Tibial nerve (tissue), 3 donors: ENCODE results near the genes GLT6D1 and INPP5E.

DNA sequence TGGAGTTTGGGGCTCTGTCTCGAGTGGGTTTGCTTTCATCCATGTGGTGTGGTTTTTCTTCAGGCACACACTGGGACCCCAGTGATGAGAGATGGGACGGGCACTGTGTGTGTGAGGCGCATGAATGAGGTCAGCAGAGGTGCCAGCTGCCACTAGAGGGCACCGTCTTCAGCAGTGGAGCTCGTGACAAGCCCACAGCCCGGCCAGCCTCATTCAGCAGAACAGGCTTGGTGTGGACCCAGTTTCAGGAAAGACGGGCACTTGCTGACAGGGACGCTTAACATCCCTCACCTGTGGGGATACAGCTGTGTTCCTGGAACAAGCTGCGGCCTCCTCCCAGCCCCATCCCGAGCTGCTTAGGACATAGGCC is 4.2 kb downstream of the MRPS2 start:
- PRO-cap: no peak
- RAMPAGE, long total RNA, 3 experiments: no peak in any of the 3 experiments

DNA sequence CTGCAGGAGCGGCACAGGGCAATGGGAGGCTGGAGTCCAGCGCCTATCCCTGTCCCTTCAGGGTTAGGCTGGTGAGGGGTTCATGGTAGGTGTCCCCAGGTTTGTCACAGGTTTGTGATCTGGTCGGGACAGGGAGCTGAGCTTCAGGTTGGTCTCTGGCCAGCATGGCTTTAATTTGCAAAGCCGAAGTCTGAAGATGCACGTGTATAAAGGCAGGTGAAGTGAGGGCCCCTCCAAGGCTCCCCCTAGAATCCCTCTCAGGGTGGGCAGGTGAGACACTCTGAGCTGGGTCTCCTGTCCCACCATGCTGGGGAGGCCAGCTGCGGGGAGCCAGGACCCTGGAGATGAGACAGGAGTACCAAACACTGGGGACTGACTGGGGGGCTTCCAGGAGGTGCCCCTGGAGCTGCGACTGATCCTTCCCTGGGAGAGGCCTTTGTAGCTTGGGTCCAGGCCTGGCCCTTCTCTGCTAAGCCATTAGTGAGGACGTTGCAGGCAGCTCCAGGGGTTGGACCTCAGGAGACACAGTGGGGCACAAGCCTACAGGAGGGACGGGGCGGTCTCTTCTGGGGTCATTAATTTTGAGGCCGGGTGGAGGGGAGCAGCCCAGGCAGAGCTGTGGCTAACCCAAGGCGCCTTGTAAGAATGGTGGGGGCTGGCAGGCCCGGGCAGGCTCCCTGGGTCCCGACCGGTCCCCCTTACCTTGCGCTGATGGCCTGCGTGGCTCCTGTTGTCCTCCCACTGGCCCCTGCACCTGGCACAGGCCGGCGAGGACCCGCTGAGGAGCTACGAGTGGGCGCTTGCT is 4.9 kb downstream of the MRPS2 start:
- PRO-cap: no peak
- RAMPAGE, long total RNA, 3 experiments: no peak in any of the 3 experiments

DNA sequence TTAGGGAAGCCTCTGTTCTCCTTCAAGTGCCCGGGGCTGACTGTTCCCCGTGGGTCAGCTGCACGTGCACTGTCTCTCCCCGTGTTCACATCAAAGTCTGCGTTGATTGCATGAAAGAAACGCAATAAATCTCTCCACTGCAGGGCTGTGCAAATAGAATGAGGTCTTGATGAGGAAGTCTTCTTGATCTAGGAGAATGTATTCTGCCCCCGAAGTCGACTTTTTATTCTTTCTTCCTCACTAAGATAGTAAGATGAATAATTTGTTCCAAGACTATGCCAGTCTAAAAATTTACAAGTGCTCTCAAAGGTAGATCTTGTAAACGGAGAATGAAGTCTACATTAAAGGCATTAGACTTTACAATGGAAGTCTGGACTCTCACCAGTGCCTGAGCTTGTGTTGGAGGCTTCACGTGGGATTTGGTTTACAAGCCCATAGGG is at the start of gene GLT6D1:
TSS of gene GLT6D1 (minus strand) at position 198 of the 440 bp plus-strand sequence.
- PRO-cap: no peak
- RAMPAGE, long total RNA, 3 experiments: no peak in any of the 3 experiments

- PRO-cap: no peak
- RAMPAGE, long total RNA, 3 experiments: no peak in any of the 3 experiments
Observed at GRCh38 chr9:135882527-135883130, 24.7 kb downstream of the CAMSAP1 start.

DNA sequence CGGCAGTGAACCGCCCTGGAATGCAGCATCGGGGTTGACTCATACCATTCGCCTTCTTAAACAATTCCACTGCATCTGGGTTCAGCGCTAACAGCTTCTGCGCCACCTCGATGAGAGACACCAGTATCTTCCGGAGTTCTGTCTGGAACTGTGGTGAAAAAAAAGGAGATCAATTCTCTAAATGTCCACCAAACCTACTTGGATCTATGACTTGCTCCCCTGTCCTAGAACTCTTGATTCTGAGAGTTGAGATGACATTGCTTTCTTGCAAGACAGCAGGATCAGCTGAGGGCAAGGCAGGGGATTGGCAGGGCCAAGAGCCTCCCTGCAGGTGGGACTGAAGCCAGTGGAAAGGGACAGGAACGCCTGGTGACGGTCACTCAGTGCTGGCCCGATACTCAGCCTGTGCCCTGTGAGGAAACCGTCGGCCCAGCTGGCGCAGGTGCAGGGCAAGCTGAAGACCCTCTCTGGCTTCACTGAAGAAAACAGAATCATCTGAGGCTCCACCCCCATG is 14.9 kb downstream of the UBAC1 start:
- PRO-cap: no peak
- RAMPAGE, long total RNA, 3 experiments: no peak in any of the 3 experiments

DNA sequence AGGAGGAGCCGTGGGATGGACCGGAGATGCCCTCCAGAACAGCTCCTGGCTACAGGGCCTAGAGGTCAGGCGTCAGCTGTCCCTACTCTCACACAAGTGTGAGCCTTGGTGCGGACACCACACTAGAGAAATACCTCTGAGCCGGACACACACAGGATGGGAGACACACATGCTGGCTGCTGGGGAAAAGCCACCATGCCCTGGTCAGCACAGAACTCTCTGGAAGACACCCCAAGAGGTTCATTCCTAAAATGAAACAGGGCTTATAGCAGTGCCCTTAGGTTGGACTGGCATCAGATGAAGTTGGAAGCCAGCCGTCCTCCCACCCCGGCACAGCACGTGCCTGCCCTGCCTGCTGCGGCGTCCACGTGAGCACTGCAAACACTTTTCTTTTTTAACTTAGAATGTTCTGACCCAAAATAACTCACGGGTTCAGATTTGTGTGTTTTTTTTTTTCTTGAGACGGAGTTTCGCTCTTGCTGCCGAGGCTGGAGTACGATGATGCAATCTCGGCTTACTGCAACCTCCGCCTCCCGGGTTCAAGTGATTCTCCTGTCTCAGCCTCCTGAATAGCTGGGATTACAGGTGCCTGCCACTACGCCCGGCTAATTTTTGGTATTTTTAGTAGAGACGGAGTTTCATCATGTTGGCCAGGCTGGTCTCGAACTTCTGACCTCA is 14.2 kb downstream of the UBAC1 start:
- PRO-cap: no peak
- RAMPAGE, long total RNA, 3 experiments: no peak in any of the 3 experiments

GRCh38 chr9:135950038-135950693 is 11.0 kb downstream of the UBAC1 start:
- PRO-cap: no peak
- RAMPAGE, long total RNA, 3 experiments: no peak in any of the 3 experiments

GRCh38 chr9:136091538-136092014 is 3.5 kb downstream of the NACC2 start:
- PRO-cap: no peak
- RAMPAGE, long total RNA, 3 experiments: no peak in any of the 3 experiments

GRCh38 chr9:136115732-136116037 is 3.0 kb downstream of the TMEM250 start:
- PRO-cap: no peak
- RAMPAGE, long total RNA, 3 experiments: no peak in any of the 3 experiments

DNA sequence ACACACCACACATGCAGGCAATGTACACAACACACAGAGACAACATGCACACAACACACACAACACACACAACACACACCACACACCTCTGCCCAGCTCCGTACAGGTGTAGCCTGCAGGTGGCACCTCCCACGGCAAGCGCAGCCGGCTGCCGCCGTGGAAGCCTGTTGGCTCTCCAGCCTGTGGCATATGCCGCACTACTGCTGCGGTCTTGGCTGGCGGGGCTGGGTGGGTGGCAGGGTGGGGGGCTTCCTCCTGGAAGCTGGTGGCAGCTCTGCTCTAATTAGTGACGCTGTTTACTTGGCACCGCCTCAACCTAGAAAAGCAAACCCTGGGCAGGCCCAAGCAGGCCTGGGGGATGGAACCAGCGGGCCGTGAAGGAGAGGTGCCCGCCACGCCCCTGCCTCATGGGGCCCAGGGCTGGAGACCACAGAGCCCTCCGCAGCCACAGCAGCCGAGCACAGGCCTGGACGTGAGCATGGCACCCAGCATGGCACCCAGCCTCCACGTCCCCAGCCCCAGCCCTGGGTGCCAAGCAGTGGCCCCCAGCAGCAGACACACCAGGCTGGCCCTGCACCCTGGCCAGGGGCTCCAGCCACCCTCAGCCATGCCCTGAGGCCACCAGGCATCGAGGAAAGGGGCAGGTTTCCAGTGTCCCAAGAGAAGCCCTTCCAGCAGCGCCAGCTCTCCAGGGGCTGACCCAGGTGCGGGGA is 5.2 kb upstream of the CCDC187 start:
- PRO-cap: no peak
- RAMPAGE, long total RNA, 3 experiments: no peak in any of the 3 experiments

- PRO-cap: no peak
- RAMPAGE, long total RNA, 3 experiments: start-site peak on the plus strand in 1 of 3 experiments, at chr9:136344255-136344843 at its widest, 5 to 8 reads per replicate
Observed at GRCh38 chr9:136344249-136344924, 17.0 kb downstream of the GPSM1 start.

DNA sequence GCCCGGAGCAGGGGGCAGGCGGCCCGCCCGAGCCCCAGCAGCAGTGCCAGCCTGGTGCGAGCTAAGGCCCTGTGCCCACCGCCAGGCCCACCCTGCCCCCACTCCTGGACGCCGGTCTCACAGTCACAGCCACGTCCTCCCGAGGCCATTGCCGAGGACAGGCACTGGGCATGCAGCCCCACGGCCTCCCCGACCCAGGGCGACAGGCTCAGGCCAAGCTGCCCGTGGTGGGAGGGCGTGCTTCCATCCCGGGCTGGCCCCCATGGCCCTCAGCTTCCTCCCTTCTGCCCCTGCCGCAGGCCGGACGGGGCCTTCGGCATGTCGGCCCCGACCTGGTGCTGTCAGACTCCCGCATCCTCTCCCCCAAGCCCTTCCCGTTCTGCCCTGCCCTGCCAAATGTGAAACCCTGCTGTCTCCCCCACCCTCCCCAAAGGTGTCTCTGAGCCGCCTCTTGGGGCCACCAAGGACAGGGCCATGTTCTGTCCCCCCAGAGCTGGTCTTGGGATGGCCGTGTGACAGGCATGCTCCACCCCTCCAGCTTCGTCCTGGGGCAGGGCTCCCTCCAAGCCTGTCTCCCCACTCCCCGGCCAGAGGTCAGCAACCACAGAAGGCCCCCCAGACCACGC is 5.3 kb downstream of the DNLZ start:
- PRO-cap: no peak
- RAMPAGE, long total RNA, 3 experiments: no peak in any of the 3 experiments

- PRO-cap: no peak
- RAMPAGE, long total RNA, 3 experiments: start-site peak on the minus strand in 1 of 3 experiments, at chr9:136408532-136409141 at its widest, 11 reads per replicate
Observed at GRCh38 chr9:136408716-136409198, 1.7 kb downstream of the ENTR1 start.

GRCh38 chr9:136437353-136438089 is 2.1 kb downstream of the INPP5E start:
- PRO-cap: no peak
- RAMPAGE, long total RNA, 3 experiments: no peak in any of the 3 experiments

DNA sequence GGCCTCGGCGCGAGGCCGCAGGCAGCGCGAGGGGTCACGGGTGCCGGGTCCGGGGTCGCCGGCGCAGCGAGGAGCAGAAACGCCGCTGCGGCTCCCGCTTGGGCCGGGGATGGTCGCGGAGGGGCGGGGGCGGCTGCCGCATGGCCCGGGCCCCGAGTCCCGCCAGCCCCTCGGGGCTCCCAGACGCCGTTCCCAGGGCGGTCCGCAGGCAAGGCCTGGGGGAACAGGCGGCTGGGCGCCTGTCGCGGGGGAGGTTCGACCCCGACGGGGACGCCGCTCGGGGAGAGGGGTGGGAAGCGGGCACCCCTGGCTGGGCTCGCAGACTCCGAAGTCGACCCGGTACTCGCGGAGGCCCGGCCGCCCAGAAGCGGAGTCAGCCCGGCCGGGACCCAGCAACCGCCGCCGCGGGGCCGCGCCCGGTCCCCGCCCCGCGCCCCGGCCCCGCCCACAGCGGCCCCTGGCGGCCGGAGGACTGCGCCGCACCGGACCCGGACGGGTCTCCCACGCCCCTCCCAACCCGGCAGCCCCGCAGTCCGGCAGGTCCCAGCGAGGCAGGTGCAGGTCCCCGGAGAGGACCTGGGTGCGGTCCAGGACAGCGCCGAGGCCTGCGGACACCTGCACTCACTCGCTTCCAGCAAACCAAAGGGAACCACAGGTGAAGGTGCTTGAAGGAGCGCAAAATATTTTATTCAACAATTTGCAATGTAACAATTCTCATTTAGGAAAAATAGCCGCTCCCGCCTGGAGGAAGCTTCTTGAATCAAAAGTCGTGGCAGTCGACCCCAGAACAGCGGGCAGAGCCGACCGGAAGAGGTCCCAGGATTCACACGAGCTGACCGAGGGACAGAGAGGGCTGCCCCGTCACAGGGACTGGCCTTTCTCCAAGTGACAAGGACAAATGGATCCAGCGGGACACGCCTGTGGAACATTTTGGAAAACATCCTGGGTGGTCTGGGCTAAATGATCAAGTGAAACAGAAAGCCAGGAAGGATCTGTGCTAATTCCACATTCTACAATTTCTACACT is at the start of gene INPP5E:
TSS of gene INPP5E (minus strand) at position 406 of the 1,026 bp plus-strand sequence.
- PRO-cap: unidirectional peak, minus-strand start at position 404 of the sequence
- RAMPAGE, long total RNA, 3 experiments: start-site peak on the minus strand in 1 of 3 experiments, centred at position 379 of the sequence, 8 reads per replicate

GRCh38 chr9:136502918-136503599 is 20.2 kb upstream of the SEC16A start:
- PRO-cap: no peak
- RAMPAGE, long total RNA, 3 experiments: no peak in any of the 3 experiments

- PRO-cap: no peak
- RAMPAGE, long total RNA, 3 experiments: no peak in any of the 3 experiments
Observed at GRCh38 chr9:136508996-136509760, 26.3 kb upstream of the SEC16A start.

DNA sequence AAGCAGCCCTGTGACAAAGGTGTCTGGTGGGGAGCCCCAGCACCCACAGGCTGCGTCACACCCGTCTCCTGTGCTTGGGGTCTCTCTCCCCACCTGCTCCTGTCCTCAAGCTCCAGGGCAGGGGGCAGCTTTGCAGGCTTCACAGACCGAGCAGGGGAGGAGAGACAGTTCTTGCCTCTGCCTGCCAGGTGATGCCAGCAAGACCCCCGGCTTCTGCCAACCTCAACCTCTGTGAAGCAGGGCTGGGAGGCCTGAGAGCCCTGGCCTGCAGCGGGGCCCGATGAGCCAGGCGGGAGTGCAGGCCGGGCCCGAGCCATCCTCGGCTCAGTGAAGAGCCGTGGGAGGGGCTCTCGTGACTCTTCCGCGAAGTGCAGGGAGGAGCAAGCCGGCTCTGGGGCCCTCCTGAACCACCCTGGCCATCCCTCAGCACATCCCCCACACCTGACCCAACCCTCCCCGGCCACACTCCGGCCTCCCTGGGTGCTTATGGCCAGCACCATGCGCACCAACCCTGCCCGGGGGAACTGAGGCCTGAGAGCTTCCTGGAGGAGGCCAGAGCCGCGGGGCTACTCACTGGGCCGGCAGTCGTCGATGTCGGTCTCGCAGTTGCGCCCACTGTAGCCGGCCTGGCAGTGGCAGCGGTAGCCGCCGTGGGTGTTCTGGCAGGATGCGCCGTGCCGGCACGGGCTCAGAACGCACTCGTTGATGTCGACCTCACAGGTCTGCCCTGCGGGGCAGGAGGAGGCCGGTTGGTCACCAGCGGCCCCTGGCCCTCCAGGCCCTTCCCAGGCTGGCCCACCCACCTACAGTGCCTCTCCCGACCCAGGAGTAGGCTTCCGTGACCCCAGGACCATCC is 27.5 kb upstream of the SEC16A start:
- PRO-cap: no peak
- RAMPAGE, long total RNA, 3 experiments: no peak in any of the 3 experiments

- PRO-cap: no peak
- RAMPAGE, long total RNA, 3 experiments: no peak in any of the 3 experiments
Observed at GRCh38 chr9:136532232-136532707, 13.6 kb downstream of the NOTCH1 start.

DNA sequence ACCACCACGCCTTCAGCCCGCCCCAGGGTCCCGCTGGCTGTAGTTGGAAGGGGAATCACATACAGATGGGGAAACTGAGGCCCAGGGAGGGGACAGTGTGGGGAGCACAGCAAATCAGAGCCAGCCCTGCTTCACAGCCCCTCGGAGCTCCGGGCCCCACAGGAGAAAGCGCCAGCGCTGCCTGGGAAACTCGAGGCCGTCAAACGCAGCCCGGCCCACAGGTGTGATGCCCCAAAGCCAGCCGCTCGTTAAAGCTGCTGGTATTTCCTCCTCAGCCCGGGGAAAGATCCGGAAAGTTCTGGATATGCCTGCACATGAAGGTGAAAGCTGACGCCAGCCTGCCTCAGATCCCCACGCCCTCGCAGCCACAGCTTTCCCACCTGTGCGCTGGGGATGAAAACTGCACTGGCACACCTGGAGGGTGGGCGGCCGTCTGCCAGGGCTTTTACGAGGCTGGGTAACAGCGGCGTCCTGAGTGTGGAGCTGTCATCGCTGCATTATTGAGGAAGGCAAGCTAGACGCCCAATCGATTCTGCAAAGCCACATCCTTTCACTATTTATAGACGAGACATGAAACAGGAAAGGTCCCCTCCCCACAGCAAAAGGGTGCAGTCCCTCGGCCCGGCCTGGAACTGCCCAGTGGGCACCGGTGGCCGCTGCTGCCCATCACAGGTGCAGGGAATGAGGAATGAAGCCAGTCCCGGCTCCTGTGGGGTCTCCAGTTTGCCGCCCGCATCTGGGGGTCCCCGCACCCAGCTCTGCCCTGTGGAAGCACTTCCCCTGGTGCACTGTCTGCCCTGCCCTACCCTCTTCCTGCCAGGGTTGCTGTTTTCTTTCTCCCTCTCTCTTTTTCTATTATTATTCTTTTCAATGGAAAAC is 7.3 kb downstream of the NOTCH1 start:
- PRO-cap: no peak
- RAMPAGE, long total RNA, 3 experiments: no peak in any of the 3 experiments